Vein endothelial cell (primary cell): ENCODE measurements around a stretch of chr14.

GRCh38 chr14:91124808-91125674, 11.2 kb downstream of the DGLUCY start:
- CAGE, long polyA plus RNA = no peak

GRCh38 chr14:91149377-91150186, 35.7 kb downstream of the DGLUCY start:
- CAGE, long polyA plus RNA = no peak

DNA sequence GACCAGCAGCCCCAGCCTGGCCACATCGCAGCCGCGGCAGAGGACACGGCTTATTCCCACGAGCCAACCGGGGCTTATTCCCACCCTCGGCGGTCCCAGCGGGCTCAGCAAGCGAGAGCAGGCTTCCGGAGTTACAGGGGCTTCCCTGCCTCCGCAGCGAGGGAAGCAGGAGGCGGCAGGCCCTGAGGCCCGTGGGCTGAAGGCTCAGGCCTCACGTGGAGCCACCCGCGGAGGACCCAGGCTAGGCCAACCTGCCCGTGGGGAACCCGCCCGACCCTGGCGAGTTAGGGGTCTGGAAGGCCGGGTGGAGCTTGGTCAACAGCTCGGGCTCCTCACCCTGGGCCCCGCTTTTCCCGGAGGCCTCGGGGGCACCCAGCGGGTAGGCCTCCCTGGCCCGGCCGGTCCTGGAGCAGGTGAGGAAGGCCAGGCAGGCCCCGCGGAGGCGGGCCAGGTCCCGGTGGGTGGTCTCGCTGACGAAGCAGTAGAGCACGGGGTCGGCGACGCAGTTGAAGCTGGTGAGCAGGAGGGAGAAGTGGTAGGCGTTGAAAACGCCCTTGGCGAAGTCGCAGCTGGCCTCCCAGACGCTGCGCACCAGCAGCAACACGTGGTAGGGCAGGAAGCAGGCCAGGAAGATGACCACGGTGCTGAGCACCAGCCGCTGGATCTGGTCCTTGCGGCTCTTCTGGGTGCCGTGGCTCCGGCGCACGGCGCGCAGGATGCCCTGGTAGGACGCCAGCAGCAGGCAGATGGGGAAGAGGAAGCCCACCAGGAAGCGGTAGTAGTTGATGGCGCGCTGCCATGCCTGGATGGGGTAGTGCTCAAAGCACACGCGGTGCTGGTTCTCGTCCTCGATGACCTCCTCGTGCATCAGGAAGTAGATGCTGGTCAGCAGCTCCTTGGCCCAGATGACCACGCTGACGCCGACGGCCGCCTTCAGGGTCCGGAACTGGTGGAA, 10.5 kb downstream of the GPR68 start:
- CAGE, long polyA plus RNA = no peak

GRCh38 chr14:91252685-91253801, 8.5 kb upstream of the GPR68 start:
- CAGE, long polyA plus RNA = no peak

GRCh38 chr14:91349310-91350001, 68.2 kb downstream of the CCDC88C start:
- CAGE, long polyA plus RNA = no peak

- CAGE, long polyA plus RNA = no peak
These were observed 60.4 kb upstream of the CATSPERB start for GRCh38 chr14:91792245-91792716.

DNA sequence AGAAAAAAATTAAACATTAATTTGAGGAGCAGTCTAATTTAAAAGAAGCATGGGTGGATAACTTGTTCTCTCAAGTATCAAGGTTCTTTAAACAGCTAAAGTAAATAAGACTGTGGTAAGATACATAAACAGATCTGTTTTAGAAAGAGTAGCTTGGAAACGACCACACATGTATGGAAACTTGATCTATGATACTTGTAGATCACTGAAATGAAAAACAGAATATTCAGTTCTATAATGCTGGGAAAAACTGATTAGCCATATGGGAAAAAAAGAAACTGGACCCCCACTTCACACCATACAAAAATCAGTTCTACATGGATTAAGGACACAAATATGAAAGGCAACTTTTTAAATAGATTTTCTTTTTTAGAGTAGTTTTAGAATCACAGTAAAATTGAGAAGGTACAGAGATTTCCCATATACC, 35.9 kb downstream of the TC2N start:
- CAGE, long polyA plus RNA = no peak

DNA sequence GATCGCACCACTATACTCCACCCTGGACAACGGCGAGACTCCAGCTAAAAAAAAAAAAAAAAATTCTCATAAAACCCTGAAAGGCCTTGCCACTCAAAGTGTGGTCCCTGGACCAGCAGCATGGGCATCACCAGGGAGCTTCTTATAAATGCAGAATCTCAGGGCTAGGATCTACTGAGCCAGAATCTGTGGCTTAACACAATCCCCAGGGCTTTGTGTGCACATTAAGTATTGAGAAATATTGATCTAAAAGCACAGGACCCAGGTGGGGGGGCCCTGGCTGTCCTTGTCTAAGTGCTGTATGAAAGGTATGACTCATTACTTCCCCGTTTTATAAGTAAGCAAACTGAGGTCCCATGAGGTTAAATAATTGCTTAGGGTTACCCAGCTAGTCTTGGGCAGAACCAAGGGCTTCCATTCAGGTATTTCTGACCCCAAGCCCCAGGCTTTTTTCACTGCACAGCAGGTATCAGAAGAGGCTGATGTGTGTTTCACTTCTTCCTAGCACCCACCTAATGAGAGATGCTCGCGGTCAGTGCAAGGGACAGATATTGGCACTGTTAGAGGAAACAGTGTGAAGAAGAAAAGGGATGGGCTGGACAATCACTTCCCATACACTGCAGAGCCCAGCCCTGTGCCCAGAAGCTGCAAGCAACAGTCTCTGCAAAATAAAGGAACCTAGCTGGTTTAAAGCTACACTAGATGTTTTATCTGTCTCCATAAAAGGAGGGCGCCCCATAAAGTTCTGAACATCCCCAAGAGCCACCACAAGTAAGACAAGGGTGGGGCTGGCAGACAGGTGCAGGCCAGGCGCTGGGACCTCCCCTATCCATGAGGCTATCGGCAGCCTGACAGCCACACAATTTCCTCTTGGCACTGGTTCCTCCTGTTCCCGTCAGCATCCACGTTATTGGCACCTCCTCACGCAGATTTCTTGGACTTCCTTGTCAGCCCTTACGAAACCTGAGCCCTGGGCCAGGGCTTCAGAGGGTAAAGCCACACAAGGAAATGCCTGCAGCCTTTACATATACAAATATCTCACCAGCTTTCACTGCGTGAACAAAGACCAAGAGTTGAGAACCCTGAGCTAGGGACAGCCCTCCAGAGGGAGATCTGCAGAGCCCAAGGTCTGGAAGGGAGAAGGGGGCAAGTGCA, 4.8 kb upstream of the TC2N start:
- CAGE, long polyA plus RNA = no peak

GRCh38 chr14:91886708-91887115, 19.4 kb upstream of the TC2N start:
- CAGE, long polyA plus RNA = no peak

DNA sequence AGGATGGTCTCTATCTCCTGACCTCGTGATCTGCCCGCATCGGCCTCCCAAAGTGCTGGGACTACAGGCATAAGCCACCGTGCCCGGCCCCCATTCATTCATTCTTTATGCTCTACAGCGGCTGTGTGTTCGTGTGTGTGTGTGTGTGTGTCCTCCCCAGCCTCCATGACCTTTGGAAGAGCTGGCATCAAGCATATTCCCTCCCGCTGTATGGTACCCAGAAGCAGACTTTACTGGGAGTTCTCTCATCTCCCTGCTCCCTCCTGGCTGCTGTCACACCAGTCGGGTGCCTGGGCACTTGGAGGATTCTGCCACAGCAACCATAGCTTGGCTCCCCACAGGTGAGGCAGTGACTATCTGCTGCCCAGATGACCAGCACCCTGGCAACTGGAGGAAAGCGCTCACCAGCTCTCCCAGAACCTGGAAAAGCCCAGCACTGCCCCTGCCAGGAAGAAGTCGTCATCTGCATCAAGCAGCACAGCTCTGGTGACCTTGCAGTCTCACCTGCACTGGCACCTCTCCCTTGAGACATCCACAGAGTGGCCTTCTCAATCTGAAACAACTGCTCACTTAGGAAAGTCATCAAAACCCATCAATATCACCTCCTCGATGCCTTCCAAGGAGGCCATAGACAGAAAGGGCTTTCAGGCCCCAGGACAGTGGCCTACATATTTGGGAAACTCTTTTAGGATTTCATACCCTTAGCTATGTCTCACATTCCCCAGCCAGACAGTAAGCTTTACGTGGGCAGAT, 31.9 kb upstream of the TC2N start:
- CAGE, long polyA plus RNA = no peak

DNA sequence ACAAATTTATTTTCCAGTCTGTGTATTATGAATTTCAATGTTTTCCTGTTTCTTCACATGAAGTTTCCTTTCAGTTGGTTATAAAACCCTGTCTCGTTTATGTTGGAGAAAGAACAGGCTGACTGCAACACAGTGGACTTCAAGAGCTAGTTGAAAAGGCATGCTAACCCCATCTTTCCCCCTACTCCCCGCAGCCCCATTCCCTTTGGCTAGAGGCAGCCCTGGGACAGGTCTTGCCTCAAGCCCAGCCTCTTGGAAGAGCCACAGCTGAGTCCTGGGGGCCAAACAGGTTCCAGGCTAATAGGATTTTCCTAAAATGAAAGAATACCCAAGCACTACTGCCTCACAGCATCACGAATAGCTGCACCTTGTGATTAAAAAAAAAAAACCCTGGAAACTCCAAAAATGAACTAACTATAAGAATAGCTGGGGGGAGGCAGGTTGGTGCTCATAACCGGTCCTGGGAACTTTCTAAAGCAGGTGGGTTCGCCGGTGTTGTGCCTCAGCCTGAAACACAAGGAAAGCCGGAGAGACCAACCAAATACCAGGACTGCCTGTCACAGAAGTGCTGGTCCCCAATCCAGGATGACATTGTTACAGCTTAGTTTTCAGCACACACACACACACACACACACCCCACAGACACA, 1.5 kb downstream of the FBLN5 start:
- CAGE, long polyA plus RNA = no peak

- CAGE, long polyA plus RNA = no peak
These were observed 36.3 kb downstream of the TRIP11 start for GRCh38 chr14:92003301-92004144.

GRCh38 chr14:92105753-92106479, 466 bp downstream of the ATXN3 start:
- CAGE, long polyA plus RNA = no peak

DNA sequence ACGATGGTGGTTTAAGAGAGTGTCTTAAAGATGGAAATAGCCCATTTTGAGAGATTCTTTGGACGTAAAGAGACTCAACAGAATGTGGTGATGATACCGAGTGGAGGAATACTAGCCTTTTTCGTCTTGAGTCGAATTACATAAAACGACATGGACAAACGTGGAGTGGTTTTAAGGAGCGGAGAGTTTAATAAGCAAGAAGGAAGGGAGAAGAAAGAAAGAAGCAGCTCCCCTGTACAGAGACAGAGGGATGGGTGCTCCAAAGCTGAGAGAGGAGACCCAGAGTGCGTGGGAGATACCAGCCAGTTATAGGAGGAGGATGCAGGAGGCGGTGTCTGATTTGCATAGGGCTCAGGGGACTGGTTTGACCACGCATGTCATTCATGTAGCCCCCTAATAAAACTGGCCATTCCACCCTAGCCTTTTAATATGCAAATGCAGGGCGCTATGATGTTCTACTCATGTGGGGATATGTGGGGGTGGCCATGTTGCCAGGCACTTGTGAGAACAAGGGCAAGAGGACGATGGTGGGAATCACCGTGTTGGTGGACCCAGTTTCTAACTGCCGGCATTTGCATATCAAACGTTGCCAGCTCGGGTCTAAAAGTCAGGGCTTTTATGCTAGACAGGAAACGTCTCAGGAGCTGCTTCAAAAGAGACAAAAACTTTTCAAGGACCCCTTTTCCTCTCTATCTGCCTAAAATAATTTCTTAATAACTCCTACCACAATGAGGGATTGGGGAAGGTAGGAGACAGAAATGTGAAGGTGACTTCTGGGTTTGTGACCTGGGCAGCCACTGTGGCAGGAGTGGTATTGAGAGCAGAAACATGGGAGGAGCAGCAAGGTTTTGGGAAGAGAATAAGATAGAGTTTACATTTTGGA, 2.0 kb upstream of the ATXN3 start:
- CAGE, long polyA plus RNA = no peak

DNA sequence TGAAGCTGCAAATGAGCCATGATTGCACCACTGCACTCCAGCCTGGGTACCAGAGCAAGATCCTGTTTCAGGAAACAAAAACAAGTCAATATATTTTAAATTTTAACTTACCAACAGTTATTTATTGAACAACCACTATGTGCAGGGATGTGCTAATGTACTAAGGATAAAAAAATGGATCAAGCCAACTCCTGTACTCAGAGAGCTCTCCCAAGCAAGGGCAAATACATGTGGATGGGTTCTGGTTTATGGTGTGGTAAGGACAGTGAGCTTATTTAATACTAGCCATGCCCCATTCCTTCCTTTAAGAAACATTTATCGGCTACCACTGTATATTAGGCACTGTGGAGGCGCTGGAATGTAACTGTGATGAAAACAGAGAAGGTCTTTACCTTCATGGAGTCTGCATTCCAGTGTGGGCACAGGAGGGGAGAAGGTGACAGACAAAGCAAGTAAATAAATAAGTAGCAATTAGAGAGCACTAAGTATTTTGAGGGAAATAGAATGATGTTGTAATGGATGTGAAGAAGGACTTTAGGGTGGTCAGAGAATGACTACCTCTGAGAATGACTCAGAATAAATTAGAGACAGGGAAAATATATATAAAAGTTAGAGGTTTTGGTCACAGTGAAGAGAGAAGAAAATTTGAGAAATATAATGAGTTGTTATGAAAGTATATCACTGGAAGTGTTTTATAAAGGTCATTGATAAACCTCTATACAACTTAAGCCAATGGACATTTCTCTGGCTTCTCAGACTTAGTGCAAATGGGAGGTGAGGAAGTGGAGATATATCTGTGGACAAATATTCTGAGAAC, 5.2 kb downstream of the CPSF2 start:
- CAGE, long polyA plus RNA = no peak

GRCh38 chr14:92287107-92287526, 35.8 kb upstream of the SLC24A4 start:
- CAGE, long polyA plus RNA = no peak

DNA sequence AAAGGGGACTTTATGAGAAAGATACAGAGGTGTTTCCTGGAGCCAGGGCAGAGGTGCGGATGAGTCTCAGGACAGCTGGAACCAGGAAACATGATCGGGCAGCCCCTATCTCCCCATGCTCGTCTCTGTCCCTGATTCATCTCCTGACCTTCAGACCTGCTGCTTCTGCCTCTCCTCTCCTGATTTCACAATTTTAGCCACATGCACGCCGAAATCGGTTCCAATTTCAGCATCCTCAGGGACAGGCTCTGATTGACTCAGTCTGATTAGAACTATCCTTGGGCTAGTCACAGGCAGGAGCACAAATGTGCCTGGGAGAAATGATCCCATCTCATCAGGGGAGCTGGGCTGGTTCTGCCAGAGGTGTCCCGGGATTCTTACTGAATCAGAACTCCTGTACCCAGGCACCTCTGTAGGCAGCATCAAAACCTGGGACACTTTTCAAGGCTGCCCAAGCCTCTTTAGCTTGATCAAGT, 40.0 kb upstream of the RIN3 start:
- CAGE, long polyA plus RNA = no peak

DNA sequence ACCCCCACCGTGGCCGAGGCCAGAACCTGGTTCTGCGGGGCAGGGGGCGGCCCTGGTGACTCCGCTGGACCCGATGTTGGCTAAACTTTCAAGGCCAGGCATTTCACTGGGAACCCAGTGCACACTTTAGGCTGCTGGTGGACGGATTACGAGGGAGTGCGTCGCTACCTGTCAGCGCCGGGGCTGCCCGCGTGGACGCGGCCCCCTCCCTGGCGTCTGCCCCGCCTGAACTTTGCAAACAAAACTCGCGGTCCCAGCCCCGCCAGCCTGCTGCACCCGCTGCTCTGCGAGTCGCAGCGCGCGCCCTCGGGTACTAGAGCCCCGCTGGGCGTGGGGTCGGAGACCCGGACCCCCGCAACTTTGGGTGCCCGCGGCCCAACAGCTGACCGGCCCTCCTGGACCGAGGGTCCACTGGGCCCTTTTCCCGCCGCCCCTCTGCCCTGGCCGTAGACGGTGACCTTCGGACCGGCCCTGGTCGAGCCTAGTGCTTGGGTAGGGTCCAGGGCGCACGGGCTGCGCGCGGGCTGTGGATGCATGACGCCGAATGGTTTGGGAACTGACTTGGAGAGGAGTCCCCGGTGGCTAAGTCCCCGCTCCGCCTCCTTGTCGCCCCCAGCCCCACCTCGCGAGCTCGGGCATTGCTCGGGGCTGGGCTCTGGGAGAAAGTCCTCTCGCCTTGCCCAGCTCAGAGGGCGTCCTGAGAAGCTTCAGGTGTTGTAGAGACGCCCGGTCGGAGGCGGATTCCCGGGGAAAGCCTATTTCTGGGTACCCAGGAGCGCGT, 714 bp downstream of the RIN3 start:
- CAGE, long polyA plus RNA = no peak

GRCh38 chr14:92546288-92547190, 33.0 kb downstream of the RIN3 start:
- CAGE, long polyA plus RNA = no peak

GRCh38 chr14:92549267-92549838, 35.8 kb downstream of the RIN3 start:
- CAGE, long polyA plus RNA = no peak